ENCODE data around the gene TECPR2.

DNA sequence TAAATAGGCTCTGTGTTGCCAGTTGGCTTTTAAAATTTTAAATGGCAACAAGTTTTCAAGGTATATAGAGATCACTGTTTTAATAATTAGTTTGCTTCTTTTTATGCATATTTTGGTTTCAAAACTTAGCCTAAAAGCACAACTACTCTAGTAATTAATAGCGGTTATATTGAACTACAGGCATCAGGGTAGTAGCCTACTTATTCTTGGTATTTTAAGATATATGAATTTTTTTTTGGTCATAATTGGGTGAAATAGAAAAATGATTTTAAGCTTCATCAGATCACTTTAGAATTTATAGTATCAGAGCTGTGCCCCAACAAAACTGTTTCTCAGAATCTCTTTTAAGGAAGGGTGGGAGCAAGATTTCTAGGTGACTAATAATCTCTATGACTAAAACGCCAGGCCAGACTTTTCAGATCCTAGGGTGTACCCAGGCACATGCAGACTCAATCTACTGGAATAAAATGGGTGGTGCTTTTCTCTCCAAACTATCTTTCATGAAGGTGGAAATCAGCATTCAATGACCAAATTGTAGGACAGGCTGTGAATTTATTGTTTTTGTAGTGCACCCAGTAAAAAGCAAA lies 49.2 kb downstream of the PPP2R5C start:
- RRBS = no CpG with 5 or more reads among the region's 2 CpGs

DNA sequence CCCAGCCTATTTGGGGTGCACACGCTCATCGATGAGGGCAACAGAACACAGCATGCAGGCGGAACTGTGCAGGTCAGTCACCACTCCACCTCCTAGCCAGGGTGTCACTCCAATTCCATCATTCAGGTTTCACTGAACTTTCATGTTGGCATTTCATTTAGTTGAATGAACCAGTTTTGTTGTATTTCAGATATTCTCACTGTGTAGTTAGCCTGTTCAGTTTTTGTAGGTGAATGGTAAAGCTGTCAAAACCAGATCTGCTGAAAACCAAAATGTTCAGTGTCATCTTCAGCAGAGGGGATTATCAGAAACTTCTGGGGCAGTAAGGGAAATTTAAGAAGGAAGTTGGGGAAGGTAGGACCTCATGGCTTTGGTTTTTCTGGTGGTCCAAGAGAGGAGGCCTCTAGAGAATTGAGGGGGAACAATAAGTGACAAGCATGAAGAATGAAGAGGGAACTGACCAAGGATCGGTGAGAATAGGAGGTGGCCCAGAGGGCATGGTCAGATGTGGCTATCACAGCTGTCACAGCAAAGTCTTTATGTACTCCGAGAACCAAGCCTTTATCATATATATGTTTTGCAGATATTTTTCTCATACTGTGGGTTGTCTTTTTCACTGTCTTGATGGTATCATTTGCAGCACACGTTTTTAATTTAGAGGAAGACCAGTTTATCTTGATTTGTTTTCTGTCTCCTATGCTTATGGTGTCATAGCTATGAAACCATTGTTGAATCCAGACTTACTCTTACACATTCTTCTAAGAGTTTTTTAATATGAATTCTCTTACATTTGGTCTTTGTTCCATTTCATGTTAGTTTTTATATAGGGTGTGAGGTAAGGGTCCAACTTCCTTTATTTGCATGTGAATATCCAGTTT lies 64.2 kb downstream of the PPP2R5C start:
- RRBS = no CpG with 5 or more reads among the region's 6 CpGs

DNA sequence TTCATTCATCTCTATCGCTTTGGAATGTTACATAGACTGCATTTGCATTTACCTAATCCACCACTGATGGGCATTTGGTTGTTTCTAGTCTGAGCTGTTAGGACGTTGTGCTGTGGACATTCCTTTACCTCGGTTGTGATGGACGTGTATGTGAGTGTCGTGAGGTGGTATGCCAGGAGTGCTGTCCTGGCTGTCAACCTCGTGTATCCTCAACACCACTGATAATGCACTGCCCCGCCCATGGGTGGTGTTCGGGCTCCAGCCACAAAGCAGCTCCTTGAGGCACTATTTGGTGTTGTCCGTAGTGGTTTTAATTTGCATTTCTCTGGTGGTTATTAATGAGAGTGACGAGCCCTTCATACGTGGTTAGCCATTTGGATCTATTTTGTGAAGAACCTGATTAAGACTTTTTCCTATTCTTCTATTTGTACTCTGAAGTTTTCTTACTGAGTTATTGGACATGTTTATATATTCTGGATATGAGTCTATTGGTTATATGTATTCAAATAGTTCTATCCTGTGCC lies 87.6 kb downstream of the PPP2R5C start:
- RRBS = no CpG with 5 or more reads among the region's 11 CpGs

DNA sequence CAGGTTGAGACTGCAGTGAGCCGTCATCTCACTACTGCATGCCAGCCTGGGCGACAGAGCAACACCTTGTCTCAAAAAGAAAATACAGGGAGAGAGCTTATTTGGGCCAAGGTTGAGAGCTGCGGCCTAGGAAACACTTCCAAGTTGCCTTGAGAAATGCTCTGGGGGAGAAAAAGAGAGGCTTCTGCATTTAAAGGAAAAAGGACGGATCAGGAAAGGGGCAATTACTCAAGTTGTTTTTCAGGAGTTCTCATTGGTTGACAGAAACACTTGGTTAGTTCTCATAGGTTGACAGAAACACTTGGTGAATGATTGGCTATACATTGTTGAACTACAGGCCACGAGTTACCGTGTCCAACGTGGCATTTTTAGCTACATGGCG lies 34.9 kb upstream of the DYNC1H1 start:
- RRBS = no CpG with 5 or more reads among the region's 8 CpGs

DNA sequence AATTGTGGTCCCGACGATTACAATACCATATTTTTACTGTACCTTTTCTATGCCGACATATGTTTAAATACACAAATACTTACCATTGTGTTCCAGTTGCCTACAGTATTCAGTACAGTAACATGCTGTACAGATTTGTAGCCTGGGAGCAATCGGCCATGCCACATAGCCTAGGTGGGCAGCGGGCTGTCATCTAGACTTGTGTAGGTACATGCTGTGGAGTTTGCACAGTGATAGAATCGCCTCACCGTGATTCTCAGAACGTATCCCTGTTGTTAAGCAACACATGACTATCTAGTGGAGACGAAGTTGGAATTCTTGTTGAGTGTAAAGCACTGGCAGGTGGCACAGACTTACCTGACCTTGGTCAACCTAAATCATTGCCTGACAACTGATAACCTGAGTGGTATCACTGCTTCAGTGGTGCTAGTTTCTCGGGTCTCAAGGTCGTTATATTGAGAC lies 25.5 kb downstream of the DYNC1H1 start:
- RRBS = no CpG with 5 or more reads among the region's 11 CpGs

DNA sequence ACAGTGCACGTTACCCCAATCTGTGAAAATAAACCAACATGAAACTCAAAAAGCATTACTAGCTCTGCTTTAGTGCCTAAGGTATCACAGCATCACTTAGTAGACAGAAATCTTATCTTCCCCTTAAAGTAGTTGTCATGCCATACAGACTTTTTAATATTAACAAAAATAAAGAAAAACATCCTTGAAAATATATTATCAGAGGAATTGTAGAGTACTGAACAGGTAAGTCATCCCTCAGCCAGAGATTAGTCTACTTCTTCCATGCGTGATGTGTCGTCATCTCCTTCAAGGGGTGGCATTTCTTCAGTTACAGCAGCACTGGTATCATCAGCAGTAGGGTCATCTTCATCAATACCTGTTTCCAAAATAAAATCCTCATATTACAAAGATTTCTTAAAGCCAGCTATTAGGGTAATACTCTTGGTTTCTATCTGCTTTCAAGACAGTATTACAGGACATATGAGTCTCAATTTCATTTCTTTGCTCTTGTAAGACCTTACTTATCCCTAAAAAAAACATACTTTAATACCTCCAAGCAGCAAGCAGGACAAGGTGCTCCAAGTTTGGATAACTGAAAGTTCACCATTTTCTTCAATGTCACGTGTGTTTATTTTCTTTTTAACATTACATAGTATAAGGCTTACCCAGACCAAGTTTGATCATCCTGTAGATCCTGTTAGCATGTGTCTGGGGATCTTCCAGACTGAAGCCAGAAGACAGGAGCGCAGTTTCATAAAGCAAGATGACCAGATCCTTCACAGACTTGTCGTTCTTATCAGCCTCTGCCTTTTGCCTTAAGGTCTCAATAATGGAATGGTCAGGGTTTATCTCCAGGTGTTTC lies 5.2 kb downstream of the HSP90AA1 start:
- RRBS = no CpG with 5 or more reads among the region's 6 CpGs

GRCh38 chr14:102131142-102131842 lies 8.4 kb upstream of the WDR20 start:
- RRBS = no CpG with 5 or more reads among the region's 6 CpGs

GRCh38 chr14:102191004-102191582 lies 51.4 kb downstream of the WDR20 start:
- RRBS = no CpG with 5 or more reads among the region's 4 CpGs

DNA sequence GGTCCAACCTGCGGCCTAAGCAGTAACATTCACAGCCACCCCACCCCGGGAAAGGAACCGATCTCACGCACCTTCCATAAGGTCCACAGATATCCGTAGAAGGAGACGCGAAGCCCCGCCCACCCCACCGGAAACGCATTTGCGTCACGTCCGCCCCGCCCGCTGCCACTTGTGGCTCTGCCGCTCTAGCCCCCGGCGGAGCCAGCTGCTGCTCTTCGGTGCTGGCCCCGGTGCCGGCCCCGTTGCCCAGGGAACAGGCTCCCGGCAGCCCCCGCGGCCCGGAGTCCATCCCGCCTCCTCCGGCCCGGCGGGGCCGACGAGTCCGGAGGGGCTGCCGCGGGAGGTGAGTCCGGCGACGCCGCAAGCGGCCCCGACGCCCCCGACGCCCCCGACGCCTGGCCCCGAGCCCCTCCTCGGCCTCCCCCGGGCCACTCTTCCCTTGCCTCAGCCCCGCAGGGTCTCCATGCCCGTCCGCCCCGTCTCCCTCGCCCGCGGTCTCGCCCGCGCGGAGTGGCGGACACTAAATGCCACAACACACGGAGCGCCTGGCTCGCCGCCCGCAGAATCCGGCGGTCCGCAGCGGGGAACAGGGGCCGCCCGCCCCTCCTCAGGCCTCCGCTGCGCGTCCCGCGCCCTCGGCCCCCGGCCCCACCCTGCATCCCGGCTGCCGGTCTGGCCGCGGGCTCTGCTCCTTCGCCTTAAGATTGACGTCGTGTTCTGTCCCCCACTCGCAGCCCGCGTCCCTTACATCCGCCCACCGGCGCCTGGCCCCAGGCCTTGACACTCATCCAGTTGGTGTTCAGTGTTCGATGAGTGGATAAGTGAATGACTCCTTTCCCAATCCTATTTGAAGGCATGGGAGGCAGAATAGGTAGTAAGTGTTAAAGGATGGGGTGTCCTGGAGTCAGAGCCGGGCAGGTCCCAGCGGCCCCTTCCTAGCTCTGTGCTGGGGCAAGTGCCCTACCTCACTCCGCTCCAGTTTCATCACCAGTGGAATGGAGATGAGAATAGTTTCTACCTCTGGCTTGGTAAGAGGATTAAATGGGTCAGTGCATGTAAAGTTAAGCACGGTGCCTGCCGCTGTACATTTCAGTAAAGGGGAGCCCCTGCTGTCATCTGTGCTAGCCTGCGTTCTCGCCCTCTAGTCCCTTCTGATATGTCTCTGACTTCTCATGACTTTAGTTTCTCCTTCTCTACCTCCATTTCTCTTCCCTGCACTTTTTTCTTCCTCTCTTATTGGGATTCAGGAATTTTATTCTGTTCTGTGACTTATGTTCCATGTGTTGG lies at the start of gene TECPR2:
TSS of gene TECPR2 (plus strand) at position 168 of the 1,287 bp plus-strand sequence.
- RRBS = 1% methylated on average over 52 of the region's 100 CpGs

DNA sequence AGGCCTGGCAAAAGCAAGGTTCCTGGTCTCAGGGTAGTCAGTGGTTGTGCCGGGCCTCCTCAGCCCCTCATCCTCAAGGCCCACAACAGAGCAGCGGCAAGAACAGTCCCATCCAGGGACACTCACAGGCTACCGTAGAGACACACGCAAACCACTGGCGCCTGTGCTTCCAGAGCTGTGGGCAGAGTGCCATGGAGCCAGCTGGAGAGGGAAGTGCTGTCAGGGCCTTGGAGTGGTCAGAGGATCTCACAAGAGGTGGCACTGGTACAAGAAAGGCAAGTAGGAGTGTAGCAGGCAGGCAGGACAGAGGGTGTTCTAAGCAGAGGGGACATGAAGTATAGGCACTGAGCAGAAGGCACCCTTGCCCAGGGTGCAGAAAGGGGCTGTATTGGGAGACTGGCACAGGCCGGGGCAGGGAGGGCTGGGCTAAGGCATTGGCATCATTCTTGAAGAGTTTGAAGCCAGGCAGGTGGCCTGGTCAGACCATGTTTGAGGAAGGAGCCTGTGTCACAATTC lies 34.6 kb downstream of the ANKRD9 start:
- RRBS = no CpG with 5 or more reads among the region's 6 CpGs

DNA sequence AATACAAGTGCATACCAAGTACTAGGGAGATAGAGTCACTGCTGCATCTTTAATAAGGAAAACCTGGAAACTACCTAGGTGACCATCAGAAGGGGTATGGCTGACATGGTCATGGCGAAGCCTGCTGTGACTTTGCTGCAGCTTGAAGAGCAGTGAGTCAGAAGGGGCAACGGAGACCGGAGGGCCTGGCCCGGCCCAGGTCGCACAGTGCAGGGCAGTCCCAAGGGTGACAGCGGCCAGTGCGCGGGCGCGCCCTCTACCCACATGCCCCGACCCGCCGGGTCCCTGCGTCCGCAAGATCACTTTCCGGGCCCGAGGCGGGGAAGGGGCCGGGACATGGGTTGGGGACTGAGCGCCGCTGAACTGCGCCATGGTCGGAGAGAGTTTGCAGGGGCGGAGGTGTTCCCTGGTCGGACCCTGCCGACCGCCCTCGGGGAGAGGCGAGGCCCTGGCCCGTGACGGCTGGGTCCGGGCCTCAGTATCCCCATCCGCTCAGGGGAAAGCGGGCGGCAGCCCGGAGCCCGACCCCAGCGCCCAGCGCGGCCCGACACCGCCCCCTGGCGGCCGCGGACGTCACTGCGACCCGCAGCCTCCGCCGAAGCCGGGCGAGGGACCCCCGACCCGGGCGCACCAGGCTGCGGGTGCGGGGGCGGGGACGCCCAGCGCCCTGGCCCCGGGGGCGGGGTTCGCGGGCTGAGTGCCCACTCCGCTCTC lies 7.0 kb upstream of the ANKRD9 start:
- RRBS = 2% methylated on average over 42 of the region's 65 CpGs

DNA sequence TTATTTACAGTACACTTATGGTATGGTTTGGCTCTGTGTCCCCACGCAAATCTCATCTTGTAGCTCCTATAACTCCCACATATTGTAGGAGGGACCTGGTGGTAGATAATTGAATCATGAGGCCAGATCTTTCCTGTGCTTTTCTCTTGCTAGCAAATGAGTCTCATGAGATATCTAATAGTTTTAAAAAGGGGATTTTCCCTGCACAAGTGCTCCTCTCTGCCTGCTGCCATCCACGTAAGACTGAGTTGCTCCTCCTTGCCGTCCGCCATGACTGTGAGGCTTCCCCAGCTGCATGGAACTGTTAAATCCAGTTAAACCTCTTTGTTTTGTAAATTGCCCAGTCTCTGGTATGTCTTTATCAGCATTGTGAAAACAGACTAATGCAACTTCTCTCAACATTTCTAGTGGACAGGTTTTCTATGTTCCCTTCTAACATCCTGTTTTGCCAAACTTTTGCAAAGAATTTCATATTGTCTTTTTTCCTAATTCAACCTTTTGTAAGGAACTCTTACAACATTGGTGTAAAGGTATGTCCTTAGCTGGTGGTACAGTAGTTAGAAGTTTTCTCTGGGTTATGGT lies 70.6 kb downstream of the RCOR1 start:
- RRBS = no CpG with 5 or more reads among the region's 4 CpGs

GRCh38 chr14:102683615-102684487 lies 91.4 kb downstream of the RCOR1 start:
- RRBS = 88% methylated on average over 2 of the region's 39 CpGs

- RRBS = no CpG with 5 or more reads among the region's 11 CpGs
Observed at GRCh38 chr14:102750043-102750414, 27.2 kb upstream of the TRAF3 start.

- RRBS = no CpG with 5 or more reads among the region's 7 CpGs
Observed at GRCh38 chr14:102768246-102768641, 9.0 kb upstream of the TRAF3 start.

GRCh38 chr14:102798987-102799519 lies 21.8 kb downstream of the TRAF3 start:
- RRBS = no CpG with 5 or more reads among the region's 5 CpGs

DNA sequence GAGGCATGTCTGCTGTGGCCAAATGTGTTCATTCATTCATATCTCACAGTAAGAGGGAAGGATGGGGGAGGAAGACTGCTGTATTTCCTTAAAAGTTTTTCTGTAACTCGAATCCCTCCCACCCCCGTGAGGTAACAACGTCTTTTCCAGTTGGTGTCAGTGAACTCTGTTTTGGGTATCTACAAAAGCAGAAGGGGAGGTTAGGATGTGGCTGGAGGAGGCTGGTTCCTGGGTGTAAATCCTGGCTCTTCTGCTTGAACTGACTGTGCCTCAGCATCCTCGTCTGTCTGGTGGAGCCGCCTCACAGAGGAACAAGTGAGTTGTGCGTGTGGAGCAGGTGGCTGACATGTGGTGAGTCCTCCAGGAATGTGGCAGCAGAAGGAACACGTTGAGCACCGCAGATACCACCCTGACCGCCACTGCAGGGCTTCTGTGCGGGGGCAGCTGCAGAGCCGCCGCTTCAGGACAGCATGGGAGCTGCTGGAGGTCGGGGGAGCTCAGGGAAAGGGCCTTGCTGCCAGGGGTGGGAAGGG lies 48.8 kb downstream of the TRAF3 start:
- RRBS = no CpG with 5 or more reads among the region's 13 CpGs

DNA sequence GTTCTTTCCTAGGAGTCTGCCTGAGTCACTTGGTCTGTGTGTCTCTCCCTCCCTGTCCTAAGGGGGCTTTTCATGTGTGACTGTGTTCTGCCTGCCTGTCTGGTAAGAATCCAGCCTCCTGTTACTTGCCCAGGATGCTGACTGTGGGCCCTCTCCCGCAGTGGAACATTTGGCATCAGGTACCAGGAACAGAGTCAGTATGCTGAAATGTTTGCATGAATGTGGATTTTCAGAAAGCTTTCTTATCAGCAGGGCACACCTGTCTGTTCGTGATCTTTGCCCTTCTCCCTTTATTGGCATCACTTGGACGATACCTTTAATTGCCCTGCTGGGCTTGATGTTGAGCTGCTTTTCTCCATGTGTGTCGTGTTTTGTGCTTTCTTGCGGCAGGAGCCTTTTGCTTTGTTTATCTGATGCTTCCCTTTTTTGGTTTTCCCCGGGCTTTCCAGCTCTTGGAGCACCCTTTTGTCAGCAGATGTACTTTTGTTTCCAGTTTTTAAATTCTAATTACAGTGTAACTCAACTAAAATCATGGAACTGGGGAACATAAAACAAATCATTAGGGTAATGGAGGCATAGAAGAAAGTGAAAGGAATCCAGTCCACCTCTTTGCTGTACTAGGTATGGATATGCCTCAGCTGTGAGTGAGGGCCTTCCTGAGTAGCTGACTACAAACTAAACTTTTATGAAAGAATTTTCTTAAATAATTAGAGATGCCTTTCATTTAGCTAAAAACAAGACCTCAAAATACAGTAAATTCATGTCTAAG lies 72.5 kb downstream of the TRAF3 start:
- RRBS = no CpG with 5 or more reads among the region's 6 CpGs

GRCh38 chr14:102970028-102970568 lies 47.6 kb downstream of the AMN start:
- RRBS = no CpG with 5 or more reads among the region's 15 CpGs

- RRBS = 2% methylated on average over 3 of the region's 33 CpGs
Observed at GRCh38 chr14:103056208-103056890, 1.0 kb downstream of the CDC42BPB start.

Measured in Ishikawa (cell line).